Calu3 (cell line): ENCODE measurements around the genes RDH5, RPS26, ESYT1 and SPRYD4.

- PRO-cap, result bidirectional peak, plus-strand start at chr12:55720417, minus-strand start at chr12:55720270
Observed at GRCh38 chr12:55719799-55720783, at the start of gene RDH5. Gene RDH5, plus strand, starts transcription at chr12:55720393.

GRCh38 chr12:55723424-55724654 is 3.6 kb downstream of the RDH5 start:
- PRO-cap, result unidirectional peak, minus-strand start at chr12:55723778

- PRO-cap, result no peak
Observed at GRCh38 chr12:55777627-55777983, 34.7 kb downstream of the GDF11 start.

GRCh38 chr12:55839443-55839930 is 3.2 kb downstream of the MMP19 start:
- PRO-cap, result no peak

DNA sequence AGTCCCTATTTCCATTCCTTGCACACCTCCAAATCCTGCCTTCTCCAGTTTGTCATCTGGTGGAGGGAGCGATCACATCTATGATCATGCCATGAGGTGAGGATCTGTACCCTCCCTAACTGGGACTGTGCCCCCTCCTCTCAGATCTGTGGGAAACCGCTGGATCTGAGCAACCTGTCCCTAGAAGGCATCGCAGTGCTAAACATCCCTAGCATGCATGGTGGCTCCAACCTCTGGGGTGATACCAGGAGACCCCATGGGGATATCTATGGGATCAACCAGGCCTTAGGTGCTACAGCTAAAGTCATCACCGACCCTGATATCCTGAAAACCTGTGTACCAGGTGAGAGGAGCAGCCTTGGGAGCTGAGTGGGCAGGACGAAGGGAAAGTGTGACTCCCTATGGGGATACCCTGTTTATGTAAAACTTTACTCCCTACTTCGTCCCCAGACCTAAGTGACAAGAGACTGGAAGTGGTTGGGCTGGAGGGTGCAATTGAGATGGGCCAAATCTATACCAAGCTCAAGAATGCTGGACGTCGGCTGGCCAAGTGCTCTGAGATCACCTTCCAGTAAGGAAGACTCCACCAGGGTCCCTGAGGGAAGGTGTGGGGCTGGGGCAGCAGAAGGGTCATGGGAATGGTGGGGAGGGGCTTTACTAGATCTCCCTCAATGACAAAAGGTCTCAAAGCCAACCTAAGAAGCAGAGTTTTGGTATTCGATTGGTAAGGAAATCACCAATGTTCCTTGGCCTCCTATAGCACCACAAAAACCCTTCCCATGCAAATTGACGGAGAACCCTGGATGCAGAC is 13.0 kb downstream of the PMEL start:
- PRO-cap, result no peak

- PRO-cap, result bidirectional peak, plus-strand start at chr12:56042146, minus-strand start at chr12:56041843; unidirectional peak, minus-strand start at chr12:56042372
Observed at GRCh38 chr12:56041699-56042776, at the start of gene RPS26. Gene RPS26, plus strand, starts transcription at chr12:56041918.

GRCh38 chr12:56127726-56128717 is at the start of gene ESYT1:
Gene ESYT1, plus strand, starts transcription at chr12:56128267.
- PRO-cap, result bidirectional peak, plus-strand start at chr12:56128282, minus-strand start at chr12:56127862; bidirectional peak, plus-strand start at chr12:56128608, minus-strand start at chr12:56128617

DNA sequence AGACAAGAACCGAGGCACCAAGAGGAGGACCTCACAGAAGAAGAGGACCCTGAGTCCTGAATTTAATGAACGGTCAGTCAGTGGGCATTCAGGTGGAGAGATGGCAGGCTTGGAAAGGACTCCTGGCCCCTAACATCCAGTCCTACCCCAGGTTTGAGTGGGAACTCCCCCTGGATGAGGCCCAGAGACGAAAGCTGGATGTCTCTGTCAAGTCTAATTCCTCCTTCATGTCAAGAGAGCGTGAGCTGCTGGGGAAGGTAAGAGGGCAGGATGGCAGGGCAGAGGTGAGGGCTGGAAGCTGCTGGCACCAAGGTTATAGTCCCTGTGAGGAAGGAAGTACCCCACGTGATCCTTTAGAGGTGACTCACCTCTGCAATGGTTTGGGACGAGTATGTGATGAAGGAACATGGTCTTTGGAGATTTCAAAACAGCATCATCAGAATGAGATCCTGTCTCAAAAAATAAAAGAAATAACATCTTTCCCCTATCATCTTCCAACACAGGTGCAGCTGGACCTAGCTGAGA is 9.2 kb upstream of the MYL6B start:
- PRO-cap, result no peak

DNA sequence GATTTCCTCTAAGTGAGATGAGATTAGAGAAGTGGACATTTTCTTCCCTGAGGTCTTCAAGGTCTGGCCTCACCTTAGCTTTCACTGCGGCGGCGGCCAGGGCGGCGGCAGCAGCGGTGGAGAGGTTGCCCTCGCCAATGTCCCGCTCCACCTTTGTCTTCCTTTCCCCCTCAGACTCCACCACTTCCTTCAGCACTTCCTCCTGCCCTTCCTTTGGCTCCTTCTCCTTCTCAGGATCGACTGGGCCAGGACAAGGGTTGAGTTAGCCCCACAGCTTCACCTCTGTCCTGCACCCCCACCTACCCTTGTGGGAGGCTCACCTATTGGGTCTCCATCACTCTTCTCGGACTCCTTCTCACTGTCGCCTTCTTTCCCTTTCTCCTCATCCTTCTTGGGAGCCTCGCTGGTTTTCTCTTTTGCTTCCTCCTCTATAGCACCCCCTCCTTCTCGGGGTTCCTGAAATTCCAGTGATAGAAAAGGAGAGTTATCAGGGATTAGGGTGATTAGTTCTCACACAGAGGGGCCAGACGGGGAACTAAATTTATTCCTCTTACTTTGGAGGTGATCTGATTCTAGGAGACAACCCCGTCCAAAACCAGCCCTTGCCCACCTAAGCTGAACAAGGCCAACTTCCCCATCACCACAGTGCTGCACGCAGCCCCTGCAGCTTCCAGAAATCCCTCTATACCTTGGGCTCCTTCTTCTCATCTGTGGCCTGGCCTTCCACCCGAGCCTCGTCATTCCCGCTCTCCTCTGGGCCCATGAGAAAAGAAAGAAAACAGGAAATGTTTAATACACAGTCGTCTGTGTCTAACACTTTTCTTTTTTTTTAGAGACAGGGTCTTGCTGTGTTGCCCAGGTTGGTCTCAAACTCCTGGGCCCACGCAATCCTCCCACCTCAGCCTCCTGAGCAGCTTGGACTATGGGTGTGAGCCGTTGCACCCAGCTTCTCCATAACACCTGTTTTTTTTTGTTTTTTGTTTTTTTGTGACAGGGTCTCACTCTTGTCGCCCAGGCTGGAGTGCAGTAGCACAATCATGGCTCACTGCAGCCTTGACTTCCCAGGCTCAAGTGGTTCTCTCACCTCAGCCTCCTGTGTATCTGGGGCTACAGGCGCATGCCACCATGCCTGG is 11.7 kb downstream of the MYL6 start:
- PRO-cap, result no peak

- PRO-cap, result no peak
Observed at GRCh38 chr12:56271042-56271981, 4.6 kb downstream of the COQ10A start.

DNA sequence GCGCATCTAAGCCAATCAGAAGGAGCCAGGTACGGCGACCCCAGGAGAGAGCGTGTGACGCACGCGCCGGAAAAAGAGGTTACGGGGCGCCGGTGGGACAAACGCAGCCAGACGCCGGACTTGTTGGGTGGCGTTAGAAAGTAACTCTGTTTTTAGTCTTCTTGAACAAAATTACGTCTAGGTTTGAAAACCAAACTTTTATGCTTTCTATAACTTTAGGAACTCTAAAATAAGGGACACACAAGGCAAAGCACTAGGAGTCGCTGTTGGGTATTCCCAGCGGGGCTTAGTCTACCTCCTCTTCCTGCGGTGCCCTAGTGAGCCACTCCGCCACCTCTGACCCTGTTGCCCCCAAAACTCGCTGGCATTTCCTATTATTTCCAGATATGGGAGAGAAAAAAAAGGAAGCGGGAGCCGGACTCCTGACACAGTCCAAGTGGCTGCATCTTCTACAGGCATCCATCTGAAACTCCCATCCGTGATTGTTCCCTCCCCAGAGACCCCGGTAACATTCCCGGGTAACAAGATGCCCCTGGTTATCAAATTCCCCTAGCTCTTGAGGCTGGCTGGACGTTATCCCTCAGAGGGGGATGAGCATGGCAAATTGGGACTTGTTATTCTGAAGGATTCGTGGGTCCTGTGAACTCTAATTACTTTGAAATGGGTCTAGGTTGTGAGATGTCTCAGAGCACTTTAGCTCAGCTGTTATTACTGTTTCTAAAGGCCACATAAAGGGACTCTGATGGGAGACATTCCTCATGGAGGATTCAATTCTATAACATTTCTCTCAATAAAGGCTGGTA is 481 bp upstream of the PAN2 start:
- PRO-cap, result bidirectional peak, plus-strand start at position 100 of the sequence, minus-strand start outside the sequence; bidirectional peak, plus-strand start at position 294 of the sequence, minus-strand start at position 293 of the sequence; unidirectional peak, minus-strand start at position 465 of the sequence

DNA sequence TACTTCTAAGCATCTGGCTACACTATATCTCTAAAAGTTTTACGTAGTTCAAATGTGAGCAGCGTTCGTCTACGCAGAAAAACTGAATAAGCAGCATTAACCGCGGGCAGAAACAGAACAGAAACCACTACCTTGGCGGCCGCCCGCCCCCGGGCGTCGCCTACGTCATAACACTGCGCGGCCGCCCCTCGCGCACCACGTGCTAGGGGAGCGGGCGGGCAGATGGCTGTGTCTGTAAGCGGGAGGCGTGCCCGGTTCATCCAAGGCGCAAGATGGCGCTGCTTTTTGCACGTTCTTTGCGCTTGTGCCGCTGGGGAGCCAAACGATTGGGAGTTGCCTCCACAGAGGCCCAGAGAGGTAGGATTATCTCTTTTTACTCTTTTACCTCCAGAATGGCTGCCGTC is at the start of gene SPRYD4:
Gene SPRYD4 (plus strand): TSS at position 259 of the 404 bp plus-strand sequence.
- PRO-cap, result bidirectional peak, plus-strand start at position 259 of the sequence, minus-strand start at position 119 of the sequence

DNA sequence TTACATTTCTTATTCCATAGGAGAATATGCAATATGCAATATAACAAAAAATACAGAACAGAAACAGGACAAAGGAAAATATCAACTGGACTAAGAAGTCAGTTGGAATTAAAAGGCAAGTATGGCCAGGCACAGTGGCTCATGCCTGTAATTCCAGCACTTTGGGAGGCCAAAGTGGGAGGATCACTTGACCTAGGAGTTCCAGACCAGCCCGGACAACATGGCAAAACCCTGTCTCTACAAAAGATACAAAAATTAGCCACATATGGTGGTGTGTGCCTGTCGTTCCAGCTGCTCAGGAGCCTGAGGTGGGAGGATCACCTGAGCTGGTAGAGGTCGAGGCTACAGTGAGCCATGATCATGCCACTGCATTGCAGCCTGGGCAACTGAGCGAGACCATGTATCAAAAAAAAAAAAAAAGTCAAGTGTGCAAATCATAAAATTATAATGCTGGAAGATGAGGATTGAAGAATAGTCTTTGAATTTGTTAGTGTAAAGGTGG is 6.3 kb downstream of the RBMS2 start:
- PRO-cap, result no peak

GRCh38 chr12:56679248-56680227 is 8.5 kb downstream of the PTGES3 start:
- PRO-cap, result no peak

DNA sequence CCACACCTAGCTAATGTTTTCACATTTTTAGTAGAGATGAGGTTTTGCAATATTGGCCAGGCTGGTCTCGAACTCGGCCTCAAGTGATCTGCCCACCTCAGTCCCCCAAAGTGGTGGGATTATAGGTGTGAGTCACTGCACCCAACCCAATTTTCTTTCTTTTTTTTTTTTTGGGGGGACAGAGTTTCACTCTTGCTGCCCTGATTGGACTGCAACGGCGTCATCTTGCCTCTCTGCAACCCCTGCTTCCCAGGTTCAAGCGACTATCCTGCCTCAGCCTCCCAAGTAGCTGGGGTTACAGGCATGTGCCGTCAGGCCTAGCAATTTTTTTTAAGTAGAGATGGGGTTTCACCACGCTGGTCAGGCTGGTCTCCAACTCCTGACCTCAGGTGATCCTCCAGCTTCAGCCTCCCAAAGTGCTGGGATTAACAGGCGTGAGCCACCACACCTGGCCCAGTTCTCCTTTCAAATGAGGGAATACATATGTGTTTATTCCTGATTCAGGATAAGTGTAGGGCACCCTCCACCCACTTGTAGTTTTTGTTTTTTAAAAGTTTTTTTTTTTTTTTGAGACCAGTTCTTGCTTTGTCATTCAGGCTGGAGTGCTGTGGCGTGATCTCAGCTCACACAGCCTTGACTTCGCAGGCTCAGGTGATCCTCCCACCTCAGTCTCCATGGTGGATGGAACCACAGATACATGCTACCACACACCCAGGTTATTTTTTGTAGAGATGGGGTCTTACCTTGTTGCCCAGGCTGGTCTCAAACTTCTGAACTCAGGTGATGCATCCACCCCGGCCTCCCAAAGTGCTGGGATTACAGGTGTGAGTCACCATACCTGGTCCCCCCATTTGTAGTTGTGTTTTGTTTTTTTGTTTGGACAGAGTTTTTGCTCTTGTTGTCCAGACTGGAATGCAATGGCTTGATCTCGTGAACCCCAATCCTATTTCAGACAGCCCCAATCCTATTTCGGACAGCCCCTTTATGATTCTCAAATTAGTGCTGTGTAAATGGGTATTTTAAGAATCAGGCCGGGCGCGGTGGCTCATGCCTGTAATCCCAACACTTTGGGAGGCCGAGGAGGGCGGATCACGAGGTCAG is 7.5 kb downstream of the PTGES3 start:
- PRO-cap, result no peak

GRCh38 chr12:56714126-56714576 is 10.9 kb downstream of the NACA start:
- PRO-cap, result no peak

GRCh38 chr12:56768390-56769026 is 5.4 kb downstream of the HSD17B6 start:
- PRO-cap, result no peak

DNA sequence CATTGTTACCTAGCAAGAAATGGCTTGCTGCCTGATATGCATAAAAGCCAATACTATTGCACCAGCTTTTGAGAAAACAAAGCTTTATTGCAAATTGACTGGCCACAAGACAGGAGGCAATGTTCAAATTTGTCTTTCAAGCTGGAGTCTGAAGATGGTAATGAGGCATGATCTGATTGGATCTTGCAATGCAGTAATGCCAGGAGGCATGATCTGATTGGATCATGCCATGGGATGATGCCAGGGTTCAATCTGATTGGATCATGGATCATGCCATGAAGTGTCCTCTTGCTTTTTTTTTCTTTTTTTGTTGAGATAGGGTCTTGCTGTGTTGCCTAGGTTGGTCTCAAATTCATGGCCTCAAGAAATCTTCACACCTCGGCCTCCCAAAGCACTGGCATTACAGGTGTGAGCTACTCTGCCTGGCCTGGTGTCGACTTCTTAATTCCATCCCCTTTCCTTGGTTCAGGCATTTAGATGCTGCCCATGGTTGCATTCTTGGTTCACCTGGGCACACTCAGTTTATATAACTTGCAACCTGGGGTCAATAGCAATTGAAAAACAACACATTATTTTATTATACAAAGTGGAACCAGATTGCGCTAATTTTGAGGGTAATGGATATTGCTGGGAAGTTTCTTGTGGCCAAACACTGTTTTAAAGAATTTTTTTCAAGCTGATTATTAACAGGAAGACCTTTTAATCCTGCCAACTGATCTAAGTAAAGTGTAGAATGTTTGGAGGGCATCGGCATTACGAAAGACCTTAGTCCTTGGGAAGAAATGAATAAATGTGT is 38.8 kb downstream of the HSD17B6 start:
- PRO-cap, result no peak

DNA sequence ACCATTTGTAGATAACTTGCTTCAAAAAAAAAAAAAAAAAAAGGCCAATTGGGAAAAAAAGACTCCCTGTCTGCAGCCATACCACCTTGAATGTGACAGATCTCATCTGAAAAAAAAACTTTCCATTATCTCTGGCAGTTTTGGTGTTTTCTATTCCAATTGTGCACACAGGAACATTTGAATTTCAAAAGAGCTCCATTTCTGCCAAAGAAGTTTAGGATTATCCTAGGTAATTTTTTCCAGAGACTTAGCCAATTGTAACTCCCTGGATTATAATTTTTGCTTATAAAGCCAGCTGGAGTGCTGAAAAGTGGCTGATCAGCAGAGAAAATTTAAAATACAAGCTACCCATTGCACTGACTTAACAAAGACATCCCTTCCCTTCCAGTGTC is 63.6 kb downstream of the SDR9C7 start:
- PRO-cap, result no peak

GRCh38 chr12:56877032-56877531 is 57.1 kb downstream of the SDR9C7 start:
- PRO-cap, result no peak